Kidney (tissue), 2 donors: ENCODE results near the gene HES3.

- PRO-cap: no peak
- RRBS: no CpG with 5 or more reads among the region's 18 CpGs
These were observed 242.6 kb upstream of the AJAP1 start for GRCh38 chr1:4411713-4412327.

DNA sequence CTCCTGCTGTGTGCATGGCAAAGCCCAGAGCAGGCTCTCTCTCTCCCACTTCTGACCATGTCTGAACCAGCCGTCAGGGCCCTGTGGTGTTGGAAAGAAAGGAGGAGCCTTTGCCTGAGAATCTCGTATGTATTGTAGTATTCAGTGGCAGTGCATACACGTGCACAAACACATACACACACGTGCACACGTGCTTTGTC, 332.1 kb downstream of the NPHP4 start:
- PRO-cap: no peak
- RRBS: no CpG with 5 or more reads among the region's 5 CpGs

DNA sequence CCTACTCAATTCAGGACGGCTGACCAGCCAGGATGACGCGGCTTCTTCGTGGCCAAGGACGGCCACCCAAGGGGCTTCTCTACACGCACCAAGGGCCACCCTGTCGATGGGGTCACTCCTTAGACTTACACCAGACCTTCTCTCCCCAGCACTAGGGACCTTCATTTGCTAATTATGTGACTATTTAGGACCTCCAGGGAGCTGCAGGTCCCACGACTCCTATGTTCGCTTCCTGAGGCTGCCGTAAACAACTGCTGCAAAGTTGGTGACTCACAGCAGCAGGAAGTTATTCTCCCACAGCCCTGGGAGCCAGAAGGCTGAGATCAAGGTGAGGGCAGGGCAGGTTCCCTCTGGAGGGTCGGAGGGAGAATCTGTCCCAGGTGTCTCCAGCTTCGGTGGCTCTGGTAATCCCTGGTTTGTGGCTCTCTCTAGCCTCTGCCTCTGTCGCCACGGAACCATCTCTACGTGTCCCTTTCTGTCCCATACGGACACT, 135.8 kb downstream of the NPHP4 start:
- PRO-cap: no peak
- RRBS: no CpG with 5 or more reads among the region's 16 CpGs

DNA sequence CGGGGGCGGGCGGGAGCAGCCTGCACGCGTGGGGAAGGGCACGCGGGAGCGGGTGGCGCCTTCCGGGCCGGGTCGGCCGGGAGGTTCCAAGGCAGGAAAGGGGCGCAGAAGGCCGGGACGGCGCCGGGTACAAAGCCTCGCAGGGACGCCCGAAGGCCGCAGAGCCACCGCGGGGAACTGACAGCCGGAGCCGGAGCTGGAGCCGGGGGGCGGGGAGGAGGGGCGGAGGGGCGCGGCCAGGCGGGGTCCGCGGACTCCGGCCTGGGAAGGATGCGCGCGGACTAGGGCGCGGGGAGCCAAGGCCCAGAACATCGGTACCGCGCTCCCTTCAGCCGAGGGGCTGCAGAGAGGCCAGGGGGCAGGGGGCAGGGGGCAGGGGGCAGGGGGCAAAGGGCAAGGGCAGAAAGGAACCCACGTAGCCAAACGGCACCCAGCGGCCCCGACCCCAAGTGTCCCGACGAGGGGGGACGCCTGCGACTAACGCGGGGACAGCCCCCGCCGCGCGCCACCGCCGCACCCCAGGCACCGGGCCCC, 588 bp downstream of the NPHP4 start:
- PRO-cap: bidirectional peak, plus-strand start at position 215 of the sequence, minus-strand start at position 179 of the sequence
- RRBS: 2% methylated on average over 28 of the region's 61 CpGs

- PRO-cap: no peak
- RRBS: 83% methylated on average over 1 of the region's 46 CpGs
These were observed 10.8 kb upstream of the NPHP4 start for GRCh38 chr1:6002630-6003802.

GRCh38 chr1:6028134-6028950, 17.3 kb upstream of the KCNAB2 start:
- PRO-cap: unidirectional peak, minus-strand start at chr1:6028192
- RRBS: 62% methylated on average over 4 of the region's 20 CpGs

- PRO-cap: no peak
- RRBS: 41% methylated on average over 7 of the region's 22 CpGs
These were observed 10.4 kb upstream of the KCNAB2 start for GRCh38 chr1:6035074-6035844.

DNA sequence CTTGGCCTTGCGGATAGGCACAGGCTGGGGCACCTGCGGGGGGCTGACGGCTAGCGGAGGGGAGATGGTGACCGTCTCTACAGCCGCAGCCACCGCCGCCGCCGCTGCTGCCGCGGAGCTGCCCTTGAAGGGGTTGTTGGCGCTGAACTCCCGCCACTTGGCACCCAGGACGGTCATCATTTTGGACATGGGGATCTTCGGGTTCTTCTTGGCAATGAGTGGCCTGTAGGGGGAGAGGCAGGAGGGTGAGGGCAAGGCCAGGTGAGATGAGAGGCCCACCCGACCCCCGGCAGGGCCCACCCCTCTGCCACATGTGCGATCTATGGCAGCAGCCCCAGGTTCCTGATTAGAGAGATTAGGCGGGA, 25.5 kb downstream of the CHD5 start:
- PRO-cap: no peak
- RRBS: no CpG with 5 or more reads among the region's 20 CpGs

DNA sequence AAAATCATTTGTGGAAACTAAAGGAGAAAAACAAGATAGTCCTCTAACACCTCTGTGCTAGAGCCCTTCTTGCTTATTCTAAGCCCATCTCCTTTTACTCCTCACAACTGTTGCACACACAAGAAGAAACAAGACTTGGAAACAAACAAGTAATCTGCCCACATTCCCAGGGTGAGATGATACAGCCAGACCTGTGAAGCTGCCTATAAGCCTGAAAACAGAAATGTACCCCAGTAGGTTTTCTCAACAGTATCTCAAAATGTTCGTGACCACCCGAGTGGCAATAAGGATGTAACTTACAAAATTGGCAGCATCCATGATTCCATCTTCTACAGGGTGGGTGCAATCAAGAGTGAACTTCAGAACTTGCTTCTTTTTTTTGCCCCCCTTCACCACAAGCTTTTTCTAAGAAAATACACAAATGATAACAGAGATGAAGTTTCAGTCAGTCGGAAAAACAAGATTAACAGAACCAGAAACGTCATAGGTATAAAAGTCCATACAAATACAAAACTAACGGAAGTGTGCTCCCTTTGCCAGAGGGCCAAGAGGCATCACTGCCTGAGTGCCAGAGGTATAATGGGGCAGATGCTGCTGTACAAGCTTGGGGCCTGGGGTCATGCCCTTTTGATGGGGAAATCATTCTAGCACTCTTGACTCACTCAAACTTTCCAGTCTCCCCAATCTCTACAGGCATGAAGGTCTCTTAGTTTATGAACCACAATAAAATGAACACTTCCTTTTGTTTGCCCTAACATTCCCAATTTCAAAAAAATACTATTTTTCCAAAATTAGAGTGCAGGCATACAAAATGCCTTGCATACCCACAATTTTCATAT, 1.8 kb downstream of the RPL22 start:
- PRO-cap: no peak
- RRBS: no CpG with 5 or more reads among the region's 5 CpGs

GRCh38 chr1:6244074-6244328, at the start of gene HES3:
TSS of gene HES3 (plus strand) at chr1:6244179.
- PRO-cap: no peak
- RRBS: 11% methylated on average over 4 of the region's 12 CpGs

GRCh38 chr1:6358775-6359223, 34.8 kb downstream of the ACOT7 start:
- PRO-cap: bidirectional peak, plus-strand start at chr1:6359123, minus-strand start at chr1:6358956
- RRBS: 7% methylated on average over 4 of the region's 10 CpGs

- PRO-cap: no peak
- RRBS: no CpG with 5 or more reads among the region's 3 CpGs
These were observed 8.7 kb downstream of the ACOT7 start for GRCh38 chr1:6384851-6385278.

GRCh38 chr1:6412781-6413363, 6.8 kb downstream of the HES2 start:
- PRO-cap: no peak
- RRBS: 40% methylated on average over 1 of the region's 6 CpGs

GRCh38 chr1:6460396-6461030, 5.5 kb downstream of the TNFRSF25 start:
- PRO-cap: no peak
- RRBS: 35% methylated on average over 22 of the region's 35 CpGs

DNA sequence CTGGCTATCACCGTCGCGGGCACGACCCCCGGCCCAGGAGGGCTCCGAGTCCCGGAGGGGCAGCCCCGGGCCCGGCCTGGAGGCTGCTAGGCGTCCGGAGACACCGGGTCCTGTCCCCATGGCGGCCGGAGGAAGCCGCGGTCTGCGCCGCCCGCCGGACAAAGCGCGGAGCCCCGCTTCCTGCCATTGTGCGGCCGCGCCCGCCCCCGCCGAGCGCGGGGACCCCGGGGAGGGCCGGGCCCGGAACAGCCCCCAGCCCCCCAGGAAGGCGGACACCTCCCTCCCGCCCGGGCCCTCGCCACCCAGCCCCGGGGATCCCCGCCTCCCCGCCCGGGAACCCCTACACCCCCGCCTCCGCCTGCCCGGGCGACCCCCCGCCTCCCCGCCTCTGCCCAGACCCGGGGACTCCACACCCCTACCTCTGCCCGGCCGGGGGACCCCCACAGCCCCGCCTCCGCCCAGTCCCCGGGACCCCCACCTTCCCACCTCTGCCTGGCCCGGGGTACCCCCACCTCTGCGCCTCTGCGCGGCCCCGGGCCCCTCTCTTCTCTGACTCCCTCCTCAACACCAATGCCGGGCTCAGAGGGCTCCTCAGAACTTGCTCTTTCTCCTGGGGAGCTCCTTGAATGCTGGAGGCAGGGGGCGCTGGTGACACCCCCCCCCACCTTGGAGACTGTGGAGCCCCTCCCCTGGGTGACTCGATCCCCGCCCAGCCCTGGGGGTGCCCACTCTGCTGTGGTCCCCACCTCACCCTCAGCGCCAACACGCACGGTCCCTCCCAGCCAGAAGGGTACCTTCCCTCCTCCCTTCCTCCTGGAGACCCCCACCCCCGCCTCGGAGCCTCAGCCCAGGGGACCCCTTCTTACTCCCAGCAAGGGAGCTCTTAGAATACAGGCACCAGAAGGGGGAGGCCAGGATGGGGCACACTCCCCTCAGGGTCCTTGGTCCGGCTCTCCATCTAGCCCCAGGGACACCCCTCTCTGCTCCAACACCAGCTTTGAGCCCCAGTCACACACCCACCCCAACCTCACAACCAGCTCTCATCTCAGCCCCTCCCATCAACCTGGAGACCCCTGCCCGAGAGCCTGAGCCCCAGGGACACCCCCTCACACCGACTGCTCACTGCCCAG, 5.8 kb downstream of the PLEKHG5 start:
- PRO-cap: no peak
- RRBS: 5% methylated on average over 32 of the region's 71 CpGs

GRCh38 chr1:6487691-6488194, 3.7 kb downstream of the PLEKHG5 start:
- PRO-cap: no peak
- RRBS: no CpG with 5 or more reads among the region's 9 CpGs

DNA sequence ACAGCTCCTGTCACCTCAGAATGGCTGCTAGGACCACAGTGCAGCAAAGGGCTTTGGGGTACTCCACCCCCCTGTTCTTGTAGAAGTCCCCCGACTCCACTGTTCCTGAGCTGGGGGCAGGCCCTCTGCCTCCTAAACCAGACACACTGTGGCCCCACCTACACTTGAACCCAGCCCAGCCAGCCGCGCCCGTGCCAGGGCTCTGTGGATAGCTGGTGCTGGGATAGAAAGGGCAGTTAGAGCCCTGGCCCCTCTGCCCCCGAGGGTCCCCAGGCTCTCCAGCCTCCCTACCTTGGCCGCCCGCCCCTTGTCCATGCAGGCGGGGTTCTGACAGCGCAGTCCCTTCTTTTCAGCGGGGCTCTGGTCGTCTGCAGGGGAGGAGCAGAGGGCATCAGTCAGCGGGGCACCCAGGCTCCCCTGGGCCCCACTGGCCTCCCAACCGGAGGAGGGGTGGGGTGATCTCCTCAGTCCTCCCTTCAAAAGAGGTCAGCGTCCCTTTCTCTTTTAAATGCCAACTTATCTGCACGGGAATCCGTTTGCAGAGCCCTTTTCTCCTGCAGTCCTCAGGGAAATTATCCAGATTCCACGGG, 4.8 kb upstream of the PLEKHG5 start:
- PRO-cap: no peak
- RRBS: no CpG with 5 or more reads among the region's 17 CpGs

DNA sequence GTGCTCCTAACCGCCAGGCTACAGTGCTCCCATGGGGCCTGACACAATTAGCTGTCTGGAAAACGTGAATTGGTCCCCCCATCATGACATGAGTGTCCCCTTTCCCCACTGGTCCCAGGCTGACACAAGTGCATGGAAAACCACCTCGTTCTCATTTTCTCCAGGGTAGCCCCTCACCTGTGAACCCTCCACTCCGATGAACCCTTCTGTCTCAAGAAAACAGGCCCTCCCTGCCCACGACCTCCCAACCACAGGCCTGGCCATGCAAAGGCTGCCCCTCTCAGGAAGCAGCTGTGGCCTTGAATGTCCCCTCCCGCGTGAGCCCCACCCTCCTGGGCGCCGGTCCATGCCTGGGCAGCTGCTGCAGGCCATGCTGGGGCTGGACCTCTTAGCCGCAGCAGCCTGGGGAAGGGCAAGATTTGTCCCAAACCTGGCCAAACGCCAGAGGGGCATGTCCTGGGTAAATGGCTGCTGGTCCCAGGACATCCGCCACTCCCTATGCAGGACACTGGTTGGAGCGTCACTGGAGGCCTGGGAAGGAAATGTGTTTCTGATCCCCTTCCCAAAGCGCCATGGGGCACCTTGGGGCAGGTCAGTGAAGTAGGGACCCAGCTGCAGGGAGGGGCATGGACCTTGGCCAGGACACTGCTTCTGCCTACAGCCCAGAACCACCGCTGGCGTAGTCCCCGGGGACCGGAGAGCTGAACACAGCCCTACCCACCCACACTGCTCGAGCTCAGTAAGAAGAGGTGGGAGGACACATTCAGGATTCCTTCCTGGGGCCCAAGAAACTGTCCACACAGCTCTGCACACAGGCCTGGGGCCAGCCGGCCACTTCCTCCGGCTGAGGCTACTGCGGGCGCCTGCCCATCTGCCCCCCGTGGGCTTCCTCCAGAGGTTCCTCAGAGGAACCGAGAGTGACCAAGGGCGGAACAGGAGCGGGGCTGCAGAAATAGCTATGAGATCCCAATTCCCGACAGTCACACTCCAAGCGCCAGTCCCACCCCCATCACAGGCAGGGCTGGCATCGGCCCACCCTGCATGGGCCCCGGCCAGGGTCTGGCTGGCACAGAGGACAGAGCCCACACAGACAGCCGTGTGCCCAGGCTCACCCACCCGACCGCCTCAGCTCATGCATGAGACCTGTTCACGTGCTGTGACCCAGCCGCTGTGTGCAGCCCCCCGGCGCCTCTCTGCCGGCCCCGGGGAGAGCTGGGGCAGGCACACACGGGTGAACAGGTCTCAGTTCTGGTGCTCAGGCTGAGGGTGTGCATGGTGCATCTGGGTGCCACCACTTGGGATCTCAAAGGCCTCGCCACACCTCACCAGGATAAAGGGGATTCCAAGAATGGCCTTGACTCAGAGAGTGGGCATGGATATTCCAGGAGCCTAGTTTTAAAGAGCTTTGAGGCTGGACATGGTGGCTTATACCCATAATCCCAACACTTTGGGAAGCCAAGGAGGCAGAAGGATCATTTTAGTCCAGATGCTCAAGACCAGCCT, 10.8 kb upstream of the PLEKHG5 start:
- PRO-cap: no peak
- RRBS: no CpG with 5 or more reads among the region's 42 CpGs

- PRO-cap: no peak
- RRBS: no CpG with 5 or more reads among the region's 6 CpGs
These were observed 25.4 kb downstream of the NOL9 start for GRCh38 chr1:6528947-6529327.

GRCh38 chr1:6587262-6588574, 7.9 kb downstream of the ZBTB48 start:
- PRO-cap: no peak
- RRBS: 56% methylated on average over 2 of the region's 31 CpGs